ENCODE measurements around the gene CCDC30.

GRCh38 chr1:42462858-42463589 lies at the start of gene CCDC30:
CCDC30 (plus strand) TSS chr1:42463286.
- RRBS = under 1% methylated on average over 31 of the region's 47 CpGs

DNA sequence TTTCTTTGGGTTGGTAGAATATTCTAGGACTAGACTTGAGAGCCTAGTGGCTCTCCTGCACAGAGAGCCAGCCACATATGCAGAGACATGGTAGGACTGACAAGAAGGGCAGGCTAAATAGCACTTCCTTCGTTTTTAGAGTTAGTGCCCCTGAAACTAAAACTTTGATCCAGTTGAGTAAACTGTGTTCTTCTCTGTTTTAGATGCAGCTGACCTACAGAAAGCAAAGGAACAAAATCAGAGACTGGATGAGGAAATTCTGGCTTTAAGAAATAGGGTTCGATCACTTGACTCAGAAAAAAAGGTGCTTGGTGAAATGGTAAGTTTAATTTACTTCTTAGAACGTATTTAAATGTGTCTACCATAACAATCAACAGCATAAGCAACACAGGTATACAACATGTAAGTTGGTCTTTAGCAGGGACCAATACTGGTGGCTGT lies 33.8 kb downstream of the CCDC30 start:
- RRBS = no CpG with 5 or more reads among the region's 3 CpGs

- RRBS = no CpG with 5 or more reads among the region's 16 CpGs
Measured at GRCh38 chr1:42683653-42684482, 1.6 kb downstream of the YBX1 start.

DNA sequence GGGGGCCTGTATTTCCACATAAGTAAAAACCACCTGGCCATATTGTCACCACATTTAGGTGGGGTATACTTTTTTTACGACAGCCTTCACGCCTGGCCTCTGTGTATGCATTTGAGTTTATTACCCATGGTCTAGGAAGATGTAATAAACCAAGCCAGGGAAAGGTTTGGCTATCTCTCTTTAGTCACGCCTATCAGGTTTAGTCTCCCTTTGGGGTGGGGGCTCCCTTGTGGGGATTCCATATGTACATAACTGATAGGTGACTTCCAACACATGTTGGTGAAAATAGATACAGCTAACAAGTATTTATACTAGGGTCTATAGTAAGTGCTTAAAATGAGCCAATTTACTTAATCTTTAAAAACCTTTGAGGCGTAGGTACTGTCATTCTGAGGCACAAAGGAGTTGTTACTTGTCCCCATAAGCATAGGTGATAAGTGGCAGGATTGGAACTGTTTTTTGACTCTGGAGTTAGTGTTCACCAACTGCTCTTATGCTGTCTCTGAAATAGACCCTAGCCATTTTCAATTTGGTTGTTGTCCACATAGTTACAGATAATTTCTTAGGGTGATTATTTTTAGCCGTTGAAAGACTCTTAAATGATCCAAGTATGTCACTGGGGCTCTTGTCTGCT lies 4.3 kb downstream of the YBX1 start:
- RRBS = no CpG with 5 or more reads among the region's 5 CpGs

GRCh38 chr1:42735776-42736382 lies 4.2 kb downstream of the CLDN19 start:
- RRBS = no CpG with 5 or more reads among the region's 13 CpGs

DNA sequence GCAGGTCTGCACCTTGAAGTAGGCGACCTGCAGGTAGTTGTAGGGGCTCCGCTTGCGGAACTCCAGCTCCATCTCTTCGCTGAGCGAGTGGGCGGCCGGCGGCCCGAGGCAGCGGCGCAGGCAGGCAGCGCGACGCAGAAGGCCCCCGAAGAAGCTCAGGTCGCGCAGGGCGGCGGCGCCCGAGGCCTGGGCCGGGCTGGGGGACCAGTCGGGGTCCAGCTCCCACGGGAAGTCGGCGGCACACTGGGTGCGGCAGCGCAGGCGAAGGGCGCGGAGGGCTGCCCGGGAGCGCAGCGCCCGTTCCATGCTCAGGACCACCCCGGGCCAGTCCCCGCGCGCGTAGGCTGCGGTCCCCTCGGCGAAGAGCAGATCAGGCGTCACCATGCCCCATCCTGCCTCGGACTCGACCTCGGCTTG lies 325 bp downstream of the P3H1 start:
- RRBS = 2% methylated on average over 25 of the region's 47 CpGs

GRCh38 chr1:42817883-42818395 lies 742 bp upstream of the SVBP start:
- RRBS = no CpG with 5 or more reads among the region's 4 CpGs

GRCh38 chr1:42924056-42924378 lies 34.7 kb downstream of the SLC2A1 start:
- RRBS = no CpG with 5 or more reads among the region's 19 CpGs

- RRBS = 3% methylated on average over 33 of the region's 61 CpGs
Measured at GRCh38 chr1:42924379-42925677, 33.8 kb downstream of the SLC2A1 start.

- RRBS = no CpG with 5 or more reads among the region's 16 CpGs
Measured at GRCh38 chr1:42936164-42937249, 22.2 kb downstream of the SLC2A1 start.

DNA sequence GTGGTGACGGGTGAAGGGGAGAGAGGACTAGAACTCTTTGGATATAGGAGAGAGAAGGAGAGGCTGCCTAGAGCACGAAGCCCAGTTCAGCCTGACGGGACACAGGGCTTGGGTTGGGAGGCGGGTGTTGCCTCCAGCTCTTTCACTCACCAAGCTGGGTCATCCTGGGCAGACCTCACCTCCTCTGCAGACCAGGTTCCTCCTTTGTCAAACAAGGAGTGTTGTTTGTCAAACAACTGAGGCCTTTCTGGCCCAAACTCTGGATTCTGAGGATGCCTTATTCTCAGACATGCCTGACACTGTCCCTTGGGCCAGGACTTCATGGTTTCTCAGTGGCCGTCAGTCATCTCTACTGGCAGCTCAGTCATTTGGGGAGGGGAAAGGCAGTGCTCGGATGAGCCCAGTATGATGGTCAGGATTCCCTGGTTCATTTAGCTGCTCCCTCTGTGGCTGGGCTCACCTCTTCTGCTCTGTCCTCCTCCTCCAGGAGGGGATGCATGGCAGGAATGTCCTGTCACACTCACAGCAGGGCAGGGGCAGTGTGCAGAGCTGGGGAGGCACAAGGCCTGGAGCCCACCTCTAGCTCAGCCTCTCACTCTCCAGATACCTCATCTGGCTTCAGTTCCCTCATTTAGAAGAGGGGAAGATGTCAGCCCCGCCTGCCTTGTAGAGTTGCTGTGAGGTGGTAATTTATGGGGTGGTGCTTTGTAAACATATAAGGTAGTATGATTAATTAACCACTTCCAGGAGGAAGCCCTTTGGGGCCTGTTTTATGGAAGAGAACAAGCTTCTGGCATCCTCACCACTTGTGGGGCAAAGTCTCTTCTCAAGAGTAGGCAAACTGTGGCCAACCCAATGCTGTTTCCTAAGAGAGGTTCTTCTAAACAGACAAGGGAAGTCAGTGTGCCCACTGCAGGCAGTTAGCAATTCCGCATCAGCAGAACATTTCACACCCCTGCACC lies 20.6 kb downstream of the SLC2A1 start:
- RRBS = no CpG with 5 or more reads among the region's 8 CpGs

GRCh38 chr1:42961009-42961644 lies 2.5 kb upstream of the SLC2A1 start:
- RRBS = no CpG with 5 or more reads among the region's 5 CpGs

GRCh38 chr1:43008402-43009386 lies 50.0 kb upstream of the SLC2A1 start:
- RRBS = no CpG with 5 or more reads among the region's 18 CpGs

- RRBS = no CpG with 5 or more reads among the region's 6 CpGs
Measured at GRCh38 chr1:43056791-43057434, 90.8 kb upstream of the CFAP144 start.

DNA sequence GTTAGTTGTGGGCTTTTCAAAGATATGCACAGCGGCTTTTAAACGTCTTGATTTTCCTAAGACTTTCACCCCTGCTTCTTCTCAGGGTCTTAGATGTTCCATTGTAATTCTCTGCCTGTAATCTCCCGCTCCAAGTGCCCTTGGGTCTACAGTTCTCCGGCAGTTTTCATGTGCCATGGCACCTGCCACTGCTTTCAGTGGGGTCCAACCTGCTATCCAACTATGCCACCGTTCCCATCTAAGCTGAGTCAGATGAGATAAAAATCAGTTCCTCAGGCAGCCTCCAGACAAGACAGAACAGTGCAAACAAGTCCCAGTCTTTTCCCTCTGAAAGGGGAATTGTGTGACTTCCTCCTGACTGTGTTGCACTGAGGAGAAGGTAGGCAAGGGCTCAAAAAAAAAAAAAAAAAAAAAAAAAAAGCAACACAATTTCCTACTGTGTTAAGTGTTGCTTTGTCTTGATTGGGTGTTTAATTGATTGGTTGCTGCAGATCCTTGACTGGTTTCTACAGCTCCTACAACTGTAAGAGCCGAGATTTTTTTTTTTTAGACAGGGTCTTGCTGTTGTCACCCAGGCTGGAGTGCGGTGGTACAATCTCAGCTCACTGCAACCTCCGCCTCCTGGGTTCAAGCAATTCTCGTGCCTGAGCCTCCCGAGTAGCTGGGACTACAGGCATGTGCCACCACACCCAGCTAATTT lies 26.4 kb upstream of the CFAP144 start:
- RRBS = no CpG with 5 or more reads among the region's 10 CpGs

DNA sequence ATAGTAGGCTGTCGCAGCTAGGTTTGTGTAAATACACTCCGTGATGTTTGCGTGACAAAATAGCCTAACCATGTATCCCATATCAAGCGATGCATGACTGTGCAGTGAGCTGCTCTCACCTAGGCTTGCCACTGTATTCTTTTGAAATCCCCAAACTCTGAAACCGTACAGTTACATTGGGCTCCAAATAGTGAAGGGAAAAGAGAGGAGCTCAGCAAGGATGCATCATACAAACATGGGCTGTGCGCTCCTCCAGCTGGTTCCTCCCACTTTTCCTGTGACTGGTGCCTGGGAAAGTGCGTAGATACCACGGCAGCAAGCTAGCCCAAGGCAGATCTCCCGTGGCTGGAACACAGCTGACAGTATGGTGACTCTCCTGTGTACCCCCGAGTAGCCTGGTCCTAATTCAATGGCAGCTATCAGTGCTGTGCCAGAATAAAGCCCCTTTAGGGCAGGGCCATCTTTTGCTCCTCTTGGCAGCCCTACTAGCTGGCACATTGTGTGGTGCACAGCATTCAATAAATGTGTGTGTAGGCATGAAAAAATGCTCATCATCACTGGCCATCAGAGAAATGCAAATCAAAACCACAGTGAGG lies 35.5 kb downstream of the CFAP57 start:
- RRBS = no CpG with 5 or more reads among the region's 10 CpGs

GRCh38 chr1:43241378-43242080 lies 28.3 kb upstream of the TMEM125 start:
- RRBS = no CpG with 5 or more reads among the region's 8 CpGs

DNA sequence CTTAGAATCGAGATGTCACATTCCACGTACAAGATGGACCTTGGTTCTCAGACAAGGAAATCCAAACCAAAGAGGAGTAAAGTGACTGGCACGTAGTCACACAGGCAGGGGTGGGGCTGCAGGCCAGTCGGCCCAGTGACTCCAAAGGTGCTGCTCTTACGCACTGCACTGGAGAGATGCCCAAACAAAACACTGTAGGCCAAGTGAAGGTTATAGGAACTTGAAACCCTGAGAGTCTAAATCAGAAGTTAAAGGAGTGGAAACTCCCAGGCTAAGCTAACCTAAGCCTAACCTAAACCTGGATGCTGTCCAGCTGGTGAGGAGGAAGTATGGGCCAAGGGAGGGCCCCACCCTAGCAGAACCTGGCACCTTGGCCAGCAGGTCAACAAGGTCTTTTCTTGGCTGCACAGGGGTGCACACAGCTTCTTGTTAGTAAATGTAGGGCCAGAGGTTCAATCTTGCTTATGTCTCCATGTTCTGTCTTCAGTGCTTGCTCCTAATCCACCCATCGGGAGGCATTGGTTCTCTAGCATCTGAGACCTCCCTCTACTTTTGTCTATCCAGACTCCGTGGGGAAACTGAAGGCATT lies 13.1 kb upstream of the TMEM125 start:
- RRBS = no CpG with 5 or more reads among the region's 7 CpGs

GRCh38 chr1:43494174-43494582 lies 36.5 kb upstream of the PTPRF start:
- RRBS = no CpG with 5 or more reads among the region's 5 CpGs

GRCh38 chr1:43540697-43541235 lies 10.1 kb downstream of the PTPRF start:
- RRBS = no CpG with 5 or more reads among the region's 16 CpGs